Cardiac atrium fibroblast (primary cell): ENCODE results near the genes AAMP, WNT10A, CRYBA2, ZFAND2B and DNAJB2.

GRCh38 chr2:217935097-217935451 is 67.7 kb downstream of the TNS1 start:
- RAMPAGE, long total RNA: no peak

- RAMPAGE, long total RNA: no peak
Observed at GRCh38 chr2:217972422-217972861, 30.4 kb downstream of the TNS1 start.

GRCh38 chr2:218009515-218011042 is 7.3 kb upstream of the TNS1 start:
- RAMPAGE, long total RNA: no peak

GRCh38 chr2:218033847-218034353 is 31.1 kb upstream of the TNS1 start:
- RAMPAGE, long total RNA: no peak

GRCh38 chr2:218269971-218270627 is at the start of gene AAMP:
AAMP (minus strand) TSS chr2:218270137.
- RAMPAGE, long total RNA: start-site peak on the minus strand at chr2:218270111-218270153, 399 and 133 reads in 2 replicates

GRCh38 chr2:218396797-218397210 is 2.9 kb upstream of the CTDSP1 start:
- RAMPAGE, long total RNA: no peak

- RAMPAGE, long total RNA: no peak
Observed at GRCh38 chr2:218400828-218401661, 1.4 kb downstream of the CTDSP1 start.

GRCh38 chr2:218733566-218734036 is 23.0 kb downstream of the TTLL4 start:
- RAMPAGE, long total RNA: no peak

- RAMPAGE, long total RNA: no peak
Observed at GRCh38 chr2:218734095-218734749, 23.6 kb downstream of the TTLL4 start.

GRCh38 chr2:218754003-218754751 is 27.8 kb upstream of the CYP27A1 start:
- RAMPAGE, long total RNA: no peak

DNA sequence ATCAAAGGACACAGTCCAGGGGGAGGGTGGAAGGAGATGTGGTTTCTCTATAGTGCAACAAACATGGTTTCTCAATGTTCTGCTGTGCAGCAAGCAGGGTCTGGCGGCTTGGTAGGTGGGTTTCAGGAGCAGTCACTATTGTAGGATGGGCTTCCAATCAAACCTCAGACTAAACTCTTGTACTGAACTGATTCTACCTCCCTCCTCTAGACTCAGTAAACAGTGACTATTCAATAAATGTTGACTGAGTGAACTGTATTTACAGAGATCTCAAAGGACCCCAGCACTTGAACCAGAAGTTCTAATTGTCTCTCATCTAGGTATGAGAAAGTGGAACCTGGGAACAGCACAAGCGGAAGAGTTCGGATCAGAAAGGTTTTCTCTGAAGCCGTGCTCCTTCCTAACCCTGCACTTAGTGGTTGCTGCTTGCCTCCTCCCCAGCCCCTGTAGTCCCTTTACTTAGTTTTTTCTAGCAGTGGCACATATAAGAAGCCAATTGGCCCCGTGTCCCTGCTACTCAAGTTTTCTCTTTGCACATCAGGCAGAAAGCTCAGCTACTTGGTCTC is 26.7 kb upstream of the CYP27A1 start:
- RAMPAGE, long total RNA: no peak

DNA sequence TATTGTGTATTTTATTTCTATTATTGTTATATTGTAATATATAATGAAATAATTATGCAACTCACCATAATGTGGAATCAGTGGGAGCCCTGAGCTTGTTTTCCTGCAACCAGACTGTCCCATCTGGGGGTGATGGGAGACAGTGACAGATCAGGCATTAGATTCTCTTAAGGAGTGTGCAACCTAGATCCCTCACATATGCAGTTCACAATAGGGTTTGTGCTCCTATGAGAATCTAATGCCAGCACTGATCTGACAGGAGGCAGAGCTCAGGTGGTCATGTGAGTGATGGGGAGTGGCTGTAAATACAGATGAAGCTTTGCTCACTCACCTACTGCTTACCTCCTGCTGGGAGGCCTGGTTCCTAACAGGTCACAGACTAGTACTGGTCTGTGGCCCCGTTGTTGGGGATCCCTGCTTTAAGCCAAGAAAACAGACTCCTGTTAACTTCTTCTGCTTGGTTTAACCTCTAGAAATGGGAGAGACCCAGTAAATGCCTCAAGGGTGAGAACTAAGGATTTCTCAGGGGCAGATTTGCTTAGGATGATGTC is 3.1 kb downstream of the CYP27A1 start:
- RAMPAGE, long total RNA: no peak

DNA sequence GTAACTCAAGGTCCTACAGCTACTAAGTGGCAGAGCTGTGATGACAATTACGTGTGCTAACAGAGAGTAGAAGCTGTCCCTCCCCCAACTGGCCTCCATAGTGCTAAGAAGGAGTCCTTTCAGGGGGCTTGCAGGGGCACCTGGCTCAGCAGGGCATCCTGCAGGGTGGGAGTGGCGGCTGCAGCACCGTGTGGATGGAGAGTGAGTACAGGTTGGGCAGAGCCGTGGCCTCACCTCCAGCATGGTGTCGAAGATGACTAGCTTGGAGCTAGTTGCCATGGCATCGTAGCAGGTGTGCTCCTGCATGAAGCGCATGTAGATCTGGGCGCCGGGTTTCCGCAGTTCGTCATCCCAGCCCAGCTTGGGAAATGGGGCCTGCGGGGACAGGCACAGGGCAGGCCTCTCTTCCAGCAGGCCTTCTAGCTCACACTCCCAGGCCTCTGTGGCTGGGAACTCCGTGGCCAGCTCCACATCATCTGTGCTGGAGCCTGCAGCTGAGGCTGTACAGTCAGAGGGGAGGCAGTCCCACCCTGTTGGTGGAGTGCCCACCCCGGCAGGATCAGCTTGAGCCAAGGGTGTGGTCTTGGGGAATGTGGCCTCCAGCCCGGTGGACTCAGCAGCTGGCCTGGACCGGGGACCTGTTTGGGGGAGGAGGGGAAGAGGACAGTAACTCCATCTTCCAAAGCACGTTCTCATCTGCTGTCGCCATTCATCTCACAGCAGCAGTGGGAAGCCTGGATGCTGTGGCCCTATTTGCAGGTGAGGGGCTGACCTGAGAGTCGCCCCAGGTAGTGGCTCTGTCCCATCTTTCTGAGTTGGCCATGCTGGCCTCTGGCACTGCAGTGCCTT is 29.6 kb upstream of the WNT6 start:
- RAMPAGE, long total RNA: no peak

- RAMPAGE, long total RNA: no peak
Observed at GRCh38 chr2:218860144-218860629, 582 bp downstream of the WNT6 start.

- RAMPAGE, long total RNA: no peak
Observed at GRCh38 chr2:218880660-218881528, at the start of gene WNT10A. WNT10A (plus strand) TSS chr2:218880852.

DNA sequence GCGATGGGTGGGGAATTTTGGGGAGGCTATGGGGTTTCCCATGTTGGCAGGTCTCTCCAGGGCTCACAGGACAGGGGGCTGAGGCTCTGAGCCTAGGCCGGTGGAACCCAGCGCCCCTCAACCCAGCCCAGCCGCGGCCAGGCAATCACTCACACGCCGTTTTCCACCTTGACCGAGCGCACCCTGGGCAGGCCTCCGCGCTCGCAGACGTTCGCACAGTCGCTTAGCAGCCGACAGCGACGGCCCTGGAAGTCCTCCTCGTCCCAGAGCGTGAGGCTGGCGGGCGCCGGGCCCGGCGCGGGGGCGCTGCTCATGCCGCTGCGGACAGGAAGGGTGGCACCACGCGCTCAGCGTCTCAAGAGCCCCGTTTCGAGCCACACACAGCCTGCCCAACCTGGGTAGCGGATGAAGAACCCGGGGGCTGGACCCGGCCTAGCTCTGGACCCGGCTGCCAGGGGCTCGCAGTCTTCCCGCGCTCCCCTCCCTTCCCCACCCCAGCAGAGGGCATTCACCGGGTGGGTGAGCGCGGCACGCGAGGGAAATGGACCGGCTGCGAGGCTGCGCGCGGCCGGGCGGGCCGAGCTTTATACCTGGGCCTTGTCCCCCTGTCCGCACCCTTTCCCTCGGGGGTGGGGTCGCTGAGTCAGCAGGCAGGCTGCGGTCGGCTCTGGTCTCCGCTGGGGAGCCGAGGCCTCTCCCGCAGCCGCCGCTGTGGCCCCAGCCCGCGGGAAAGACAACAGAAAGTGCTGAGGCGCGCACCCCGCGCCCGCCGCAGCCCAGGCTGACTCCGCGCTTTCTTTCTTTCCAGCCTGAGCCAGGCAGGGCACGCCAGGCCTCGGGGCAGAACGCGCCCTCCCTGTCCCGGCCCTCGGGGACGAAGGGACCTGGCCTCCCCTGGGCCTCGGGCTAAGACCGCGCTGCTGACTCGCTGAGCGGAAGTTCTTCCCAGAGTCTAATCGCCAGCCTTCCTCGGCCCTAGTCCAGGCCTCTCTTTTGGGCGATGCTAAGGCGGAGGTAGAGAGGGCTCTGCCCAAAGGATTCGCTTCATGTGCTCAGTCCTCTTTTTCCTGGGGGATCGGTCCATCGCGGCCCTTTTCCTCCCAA is at the start of gene CRYBA2:
TSS of gene CRYBA2 (minus strand) at position 560 of the 1,104 bp plus-strand sequence.
- RAMPAGE, long total RNA: no peak

DNA sequence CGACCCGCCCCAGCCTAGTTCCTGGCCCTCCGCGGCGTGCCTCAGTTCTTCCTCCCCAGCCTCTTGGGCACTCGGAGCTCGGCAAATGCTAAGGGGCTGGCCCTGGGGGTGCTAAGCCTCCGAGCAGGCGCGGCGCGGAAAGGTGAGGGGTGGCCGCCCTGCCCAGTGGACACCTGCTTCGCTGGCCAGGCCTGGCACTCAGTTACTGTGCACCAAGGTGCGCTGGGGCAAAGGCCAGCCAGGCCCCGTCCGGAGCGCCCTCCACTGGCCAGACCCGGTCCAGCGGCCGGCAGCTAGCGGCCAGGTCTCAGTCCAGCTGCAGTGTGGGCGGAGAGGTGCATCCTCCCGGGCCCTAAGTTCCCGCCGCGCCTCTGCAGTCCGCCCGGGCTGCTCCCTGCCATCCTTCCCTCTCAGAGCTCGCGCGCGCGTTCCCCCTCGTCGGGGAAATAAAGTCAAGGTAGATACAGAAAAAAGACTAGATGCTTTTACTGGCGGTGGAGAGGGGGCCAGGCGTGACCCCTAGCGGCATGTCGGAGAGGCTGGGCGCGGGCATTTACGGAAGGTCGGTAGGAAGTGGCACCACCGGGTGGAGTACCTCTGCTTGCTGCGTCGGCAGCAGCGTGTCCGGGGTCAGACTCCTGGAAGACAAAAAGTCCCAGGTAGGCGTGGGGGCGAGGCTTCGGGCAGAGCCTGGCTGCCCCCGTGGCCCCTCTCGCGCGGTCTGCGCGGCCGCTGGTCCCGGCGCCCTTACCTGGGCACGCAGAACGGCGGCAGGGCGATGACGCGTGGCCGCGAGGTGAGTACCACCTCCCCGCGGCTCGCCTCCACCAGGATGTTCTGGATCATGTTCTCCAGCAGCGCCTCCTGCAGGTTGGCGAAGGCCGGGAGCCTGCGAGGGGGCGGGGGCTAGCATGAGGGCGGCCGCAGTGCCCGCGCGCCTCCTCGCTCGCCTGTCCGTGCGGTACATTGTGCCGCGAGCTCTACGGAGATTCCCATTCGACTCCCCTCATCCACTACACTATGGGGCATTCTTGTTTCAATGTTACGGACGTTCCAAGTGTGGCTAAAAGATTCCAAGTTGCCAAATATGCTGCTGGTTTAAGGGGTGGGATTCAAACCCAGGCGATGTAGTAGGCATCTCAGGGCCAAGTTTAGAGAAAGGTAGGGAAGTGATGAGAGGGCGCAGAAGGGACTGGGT is 9.6 kb upstream of the CRYBA2 start:
- RAMPAGE, long total RNA: no peak

- RAMPAGE, long total RNA: start-site peak on the plus strand at chr2:219206793-219206923, 114 and 55 reads in 2 replicates
Observed at GRCh38 chr2:219206612-219207600, at the start of gene ZFAND2B. ZFAND2B (plus strand) TSS chr2:219206782.

GRCh38 chr2:219278672-219279581 is at the start of gene DNAJB2:
DNAJB2 (plus strand) TSS chr2:219279366.
- RAMPAGE, long total RNA: no peak

DNA sequence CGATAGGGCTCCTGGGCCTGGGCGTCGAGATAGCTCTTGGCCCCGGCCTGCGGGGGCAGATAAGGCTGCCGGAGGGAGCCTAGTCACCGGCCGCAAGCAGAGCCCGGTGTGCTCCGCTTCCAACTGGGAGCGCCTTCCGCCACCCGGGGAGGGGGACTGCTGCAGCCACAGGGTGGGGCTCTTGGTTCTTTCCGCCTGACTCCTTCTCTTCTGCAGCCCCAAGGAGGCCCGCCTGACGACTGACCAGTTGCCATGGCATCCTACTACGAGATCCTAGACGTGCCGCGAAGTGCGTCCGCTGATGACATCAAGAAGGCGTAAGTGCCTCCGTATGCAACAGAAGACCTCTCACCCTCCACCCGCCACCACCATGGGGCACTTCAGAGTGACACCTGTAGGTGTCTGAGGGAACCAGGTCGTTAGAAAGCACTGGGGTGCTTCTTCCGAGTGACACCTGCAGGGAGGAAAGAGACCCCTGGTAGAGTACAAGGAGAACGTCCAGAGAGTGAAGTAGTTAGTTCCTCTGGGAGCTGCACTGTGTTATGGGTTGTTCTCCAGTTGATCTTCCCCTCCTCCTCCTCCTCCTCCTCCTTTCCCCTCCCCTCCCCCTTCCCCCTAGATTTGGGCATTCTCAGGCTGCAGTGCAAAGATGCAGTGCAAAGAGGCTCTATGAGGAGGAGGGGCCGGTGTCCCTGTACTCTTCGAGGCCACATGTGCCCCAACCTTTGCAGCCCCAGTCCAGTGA is 588 bp downstream of the DNAJB2 start:
- RAMPAGE, long total RNA: no peak